ENCODE measurements around the gene AP1G1.

GRCh38 chr16:71610912-71611492, 15.0 kb upstream of the MARVELD3 start:
- RRBS = no CpG with 5 or more reads among the region's 12 CpGs

DNA sequence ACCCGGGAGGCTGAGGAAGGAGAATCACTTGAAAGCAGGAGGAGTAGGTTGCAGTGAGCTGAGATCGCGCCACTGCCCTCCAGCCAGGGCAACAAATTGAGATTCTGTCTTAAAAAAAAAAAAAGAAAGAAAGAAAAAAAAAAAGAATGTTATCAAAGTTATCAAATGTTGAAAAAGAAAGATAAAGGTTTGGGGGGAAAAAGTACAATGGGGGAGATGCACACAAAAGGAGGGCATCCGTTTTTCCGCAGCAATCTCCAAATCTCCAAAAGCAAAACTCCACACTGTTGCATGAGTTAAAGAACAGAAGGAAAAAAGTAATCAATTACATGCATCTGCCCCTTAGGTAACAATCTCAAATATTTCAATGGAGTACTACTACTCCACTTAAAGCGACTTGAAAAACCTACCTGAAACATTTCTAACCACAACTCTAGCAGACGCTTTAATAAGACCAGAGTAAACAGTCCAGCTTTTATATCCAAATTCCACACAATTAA, 30.0 kb downstream of the AP1G1 start:
- RRBS = no CpG with 5 or more reads among the region's 7 CpGs

DNA sequence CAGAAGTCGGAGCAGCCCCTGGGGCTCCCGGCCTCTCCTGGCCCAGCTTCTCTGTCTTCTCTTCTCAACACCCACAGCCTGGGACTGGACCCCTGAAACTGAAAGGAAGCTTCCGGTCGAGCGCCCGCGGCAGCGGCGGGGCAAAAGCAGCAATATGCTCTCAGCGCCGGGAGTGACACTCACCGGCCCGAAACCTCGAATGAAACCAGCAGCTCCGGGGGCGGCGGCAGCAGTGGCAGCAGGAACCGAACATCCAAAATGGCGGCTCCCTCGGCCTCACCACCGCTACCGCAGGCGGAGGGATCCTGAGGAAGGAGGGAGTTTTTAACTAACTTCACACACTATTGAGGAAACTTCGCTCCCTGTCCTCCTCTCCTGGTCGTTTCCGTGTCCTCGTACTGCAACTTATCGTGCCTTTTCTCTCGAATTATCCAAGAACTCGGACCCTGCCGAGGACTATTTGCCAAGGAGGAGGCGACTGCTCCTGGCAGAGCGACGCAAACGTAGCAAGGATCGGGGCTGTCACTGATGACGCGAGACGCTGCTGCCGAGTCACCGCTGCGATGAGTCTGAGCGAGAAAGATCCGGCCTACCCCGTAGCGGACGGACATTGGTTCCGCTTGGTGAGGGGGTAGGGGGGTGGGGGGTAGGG, at the start of gene AP1G1:
AP1G1 (minus strand) TSS at position 255 of the 652 bp plus-strand sequence.
- RRBS = 2% methylated on average over 11 of the region's 48 CpGs

GRCh38 chr16:71851234-71851790, 5.5 kb downstream of the ATXN1L start:
- RRBS = no CpG with 5 or more reads among the region's 17 CpGs

GRCh38 chr16:71894003-71894863, 1.1 kb upstream of the IST1 start:
- RRBS = no CpG with 5 or more reads among the region's 33 CpGs

DNA sequence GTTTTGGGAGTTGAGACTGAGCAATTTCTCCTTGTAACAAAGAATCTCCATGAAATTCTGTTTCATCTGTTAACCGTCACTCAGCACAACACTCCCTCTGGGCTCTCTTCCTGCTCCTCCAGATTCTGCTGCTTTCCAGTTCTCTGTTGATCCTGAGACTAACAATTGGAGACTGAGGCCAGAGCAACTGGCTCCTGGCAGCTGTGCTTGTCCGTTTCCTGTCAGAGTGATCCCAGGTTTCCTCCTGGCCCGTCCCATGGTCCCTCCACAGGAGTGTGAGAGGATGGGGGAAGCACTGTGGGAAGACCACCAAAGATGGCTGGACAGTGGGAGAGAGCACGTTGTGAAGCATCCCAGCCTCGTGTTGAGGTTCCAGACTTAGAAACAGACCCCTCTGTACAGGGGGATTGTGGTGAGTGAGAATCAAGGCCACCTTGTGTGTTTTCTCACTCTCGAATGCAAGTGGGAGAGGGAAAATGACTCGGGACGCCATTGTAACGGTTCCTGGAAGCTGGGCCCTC, 32.6 kb downstream of the IST1 start:
- RRBS = no CpG with 5 or more reads among the region's 9 CpGs

DNA sequence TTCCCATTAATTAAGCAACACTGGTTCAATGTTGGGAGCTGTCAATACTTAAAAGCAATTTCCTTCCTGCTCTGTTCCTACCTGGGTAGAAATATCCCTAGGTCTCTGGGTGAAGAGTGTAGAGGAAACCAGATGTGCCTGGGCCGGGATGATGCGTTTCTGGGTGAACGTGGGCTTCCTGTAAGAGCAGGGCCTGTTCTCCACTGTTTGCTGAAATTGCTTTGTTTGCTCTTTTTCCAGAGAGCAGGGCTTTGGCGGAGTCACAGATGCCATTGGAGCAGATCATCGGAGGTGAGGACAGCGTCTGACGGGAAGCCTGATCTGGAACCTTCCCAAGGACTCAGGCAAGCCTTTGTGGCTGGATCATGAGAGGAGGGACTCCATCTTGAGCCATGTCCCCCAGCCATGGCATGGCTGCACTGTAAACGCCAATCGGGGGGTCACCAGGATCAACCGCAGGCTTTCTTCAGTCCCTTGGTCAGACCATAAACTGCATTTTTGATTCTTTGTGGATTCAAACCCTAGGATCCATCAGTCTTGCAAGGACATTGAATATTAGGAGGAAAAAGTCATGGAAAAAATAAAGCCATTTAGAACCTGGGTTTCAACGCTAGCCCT, 15.5 kb downstream of the DHODH start:
- RRBS = no CpG with 5 or more reads among the region's 11 CpGs

DNA sequence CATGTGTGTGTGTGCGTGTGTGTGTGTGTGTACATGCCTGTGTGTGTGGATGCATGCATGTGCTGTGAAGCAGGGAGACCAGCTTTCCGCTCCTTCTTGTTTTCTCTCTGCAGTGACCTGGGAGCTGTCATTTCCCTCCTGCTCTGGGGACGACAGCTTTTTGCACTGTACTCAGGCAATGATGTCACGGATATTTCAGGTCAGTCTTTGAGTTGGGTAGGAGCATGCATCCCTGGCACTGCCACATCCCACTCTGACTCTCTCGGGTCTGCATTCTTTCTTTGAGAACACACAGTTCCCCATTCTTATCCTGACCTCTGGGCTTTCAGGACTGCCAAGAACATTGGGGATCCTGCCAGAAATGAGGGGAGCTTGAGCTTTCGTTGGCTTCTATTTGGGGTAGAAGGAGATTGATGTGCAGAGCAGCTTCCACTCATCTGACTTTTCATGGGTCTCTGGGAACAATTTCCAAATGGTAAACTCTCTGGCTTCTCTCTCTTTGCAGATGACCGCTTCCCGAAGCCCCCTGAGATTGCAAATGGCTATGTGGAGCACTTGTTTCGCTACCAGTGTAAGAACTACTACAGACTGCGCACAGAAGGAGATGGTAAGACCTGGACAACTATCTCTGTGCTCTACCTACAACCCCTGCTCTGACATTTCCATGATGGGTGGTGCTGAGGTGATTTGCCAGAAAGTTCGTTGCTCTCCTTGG, 10.9 kb downstream of the HPR start:
- RRBS = no CpG with 5 or more reads among the region's 11 CpGs

- RRBS = no CpG with 5 or more reads among the region's 12 CpGs
These were observed 8.5 kb downstream of the TXNL4B start for GRCh38 chr16:72084654-72085596.

DNA sequence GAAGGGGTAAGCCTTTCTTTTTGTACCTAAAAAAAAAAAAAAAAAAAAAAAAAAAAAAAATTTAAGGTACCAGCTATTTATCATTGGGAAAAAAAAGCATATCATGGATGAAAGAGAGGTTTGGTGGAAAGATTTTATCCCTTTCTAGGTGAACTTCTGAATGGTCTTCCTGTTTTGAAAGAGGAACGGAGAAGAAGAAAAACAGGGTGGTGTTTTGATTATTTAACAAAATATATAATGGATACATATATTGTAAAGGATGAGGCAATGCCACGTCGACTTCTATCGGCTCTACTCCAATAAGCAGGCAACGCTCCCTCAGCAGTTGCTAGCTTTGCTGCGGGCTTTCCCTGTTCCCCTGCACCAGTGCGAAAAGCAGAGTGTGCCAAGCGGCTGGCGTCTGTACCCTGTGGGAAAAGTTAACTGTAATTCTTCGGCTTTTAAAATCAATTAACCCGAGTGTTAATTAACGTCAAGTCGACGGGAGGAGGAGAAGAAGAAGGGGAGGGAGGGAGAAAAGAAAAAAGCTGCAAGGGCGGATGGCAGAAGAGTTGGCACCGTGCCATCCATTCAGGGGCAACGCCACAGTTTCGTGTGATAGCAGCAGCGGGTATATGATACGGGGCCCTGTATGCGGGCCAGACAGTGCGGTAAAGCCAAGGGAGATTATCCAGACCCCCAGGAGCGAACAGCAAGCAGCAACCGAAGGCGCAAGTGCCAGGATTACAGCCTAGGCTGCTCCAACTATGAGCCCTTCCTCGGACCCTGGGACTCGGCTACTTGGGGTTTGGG, 253.5 kb upstream of the PMFBP1 start:
- RRBS = no CpG with 5 or more reads among the region's 27 CpGs

GRCh38 chr16:72986031-72986449, 61.9 kb downstream of the ZFHX3 start:
- RRBS = no CpG with 5 or more reads among the region's 7 CpGs

- RRBS = no CpG with 5 or more reads among the region's 11 CpGs
These were observed 59.7 kb downstream of the ZFHX3 start for GRCh38 chr16:72987943-72988950.

- RRBS = no CpG with 5 or more reads among the region's 31 CpGs
These were observed 58.0 kb downstream of the ZFHX3 start for GRCh38 chr16:72989390-72990858.

- RRBS = no CpG with 5 or more reads among the region's 21 CpGs
These were observed 28.5 kb downstream of the ZFHX3 start for GRCh38 chr16:73019327-73019999.

GRCh38 chr16:73035814-73037052, 11.7 kb downstream of the ZFHX3 start:
- RRBS = 0% methylated on average over 1 of the region's 25 CpGs

DNA sequence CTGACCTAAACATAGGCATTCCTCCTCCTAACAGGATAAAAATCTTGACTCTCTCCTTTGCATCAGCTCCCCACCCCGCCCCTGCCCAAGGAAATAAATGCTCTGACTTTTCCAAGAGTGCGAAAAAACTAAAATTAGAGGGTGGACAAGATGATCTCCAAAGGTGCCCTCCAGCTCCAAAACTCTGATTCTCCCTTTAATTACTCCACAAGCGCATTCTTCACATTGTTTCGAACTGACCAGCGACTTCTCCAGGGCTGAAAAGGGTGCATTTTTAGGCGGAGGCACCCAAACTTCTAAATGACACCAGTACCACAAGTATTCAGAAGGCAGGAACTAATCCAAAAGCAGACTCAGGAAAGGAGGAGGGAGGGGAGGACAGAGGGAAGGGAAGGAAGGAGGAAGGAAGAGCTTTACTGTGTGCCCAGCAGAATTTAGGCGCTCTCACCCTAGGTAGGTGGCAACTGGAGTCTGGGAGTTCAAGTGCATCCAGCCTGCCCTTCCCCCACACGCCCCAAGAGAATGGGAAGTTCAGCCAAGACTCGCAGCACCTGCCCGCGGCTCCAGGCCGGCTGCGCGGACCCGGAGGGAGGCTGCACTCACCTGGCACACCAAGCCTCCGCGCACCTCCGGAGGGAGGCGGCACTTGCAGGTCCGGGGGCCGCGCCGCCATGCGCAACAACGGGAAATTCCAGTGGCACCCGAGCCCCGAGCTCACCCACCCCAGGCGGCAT, 612 bp downstream of the ZFHX3 start:
- RRBS = 3% methylated on average over 4 of the region's 28 CpGs

DNA sequence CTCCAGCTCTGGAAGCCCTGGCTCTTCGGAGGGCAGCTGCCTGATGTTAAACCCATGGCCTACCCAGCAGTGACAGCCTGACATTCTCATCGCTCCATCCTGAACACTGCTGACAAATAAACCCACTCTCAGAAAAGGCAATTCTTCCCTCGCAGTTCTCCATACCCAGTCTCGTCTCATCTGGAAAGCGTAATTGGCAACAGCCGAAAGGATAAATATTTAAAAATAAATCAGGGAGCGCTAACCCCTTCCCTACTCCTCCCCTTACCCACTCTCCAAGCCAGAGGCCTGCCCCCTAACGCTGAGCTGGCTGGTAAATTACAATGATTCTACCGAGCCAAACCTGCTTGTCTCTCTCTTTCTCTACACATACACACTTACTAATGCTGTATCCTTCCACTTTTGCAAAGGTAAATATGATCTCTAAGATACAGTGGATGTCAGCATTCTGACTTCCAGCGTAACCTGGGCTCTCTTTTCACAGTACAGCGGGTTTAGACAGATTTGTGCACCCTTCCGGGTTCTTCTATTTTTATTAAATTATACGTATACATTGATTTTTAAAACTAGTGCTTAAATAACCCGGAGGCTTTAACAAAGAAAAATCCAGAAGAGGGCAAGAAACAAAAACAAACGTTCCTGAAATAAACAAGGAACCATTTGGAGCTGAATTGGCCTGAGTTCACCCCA, 2.9 kb upstream of the ZFHX3 start:
- RRBS = no CpG with 5 or more reads among the region's 15 CpGs

- RRBS = no CpG with 5 or more reads among the region's 20 CpGs
These were observed 5.5 kb upstream of the ZFHX3 start for GRCh38 chr16:73053115-73054101.

DNA sequence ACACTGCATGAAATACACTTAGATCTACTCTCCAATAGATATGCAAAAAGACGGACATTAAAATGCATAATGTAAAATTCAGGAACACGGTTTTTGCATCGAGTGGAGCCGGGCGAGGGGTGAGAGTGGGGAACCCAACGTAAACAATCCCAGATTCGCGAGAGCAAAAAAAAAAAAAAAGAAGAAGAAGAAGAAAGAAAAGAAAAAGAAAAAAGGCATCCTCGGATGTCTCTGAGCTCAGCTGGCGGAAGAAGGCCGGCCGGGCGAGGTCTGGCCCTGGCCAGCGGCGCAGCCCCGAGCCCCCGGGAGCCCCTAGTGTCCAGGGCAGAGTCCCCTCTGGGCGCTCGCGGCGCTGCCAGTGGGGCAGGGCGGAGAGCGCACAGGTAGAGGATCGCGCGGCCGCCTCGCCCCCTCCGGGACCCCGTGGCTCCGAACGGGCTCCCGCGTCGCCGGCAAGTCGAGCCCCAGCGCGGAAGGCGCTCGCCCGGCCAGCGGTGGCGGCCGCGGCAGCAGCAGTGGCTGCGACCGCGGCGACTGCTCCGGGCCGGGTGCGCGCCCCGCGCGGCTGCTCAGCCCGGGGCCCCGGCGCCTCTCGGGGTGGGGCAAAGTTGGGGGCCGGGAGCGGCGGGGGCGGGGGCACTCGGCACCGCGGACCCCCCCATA, 9.6 kb upstream of the ZFHX3 start:
- RRBS = 2% methylated on average over 36 of the region's 68 CpGs

DNA sequence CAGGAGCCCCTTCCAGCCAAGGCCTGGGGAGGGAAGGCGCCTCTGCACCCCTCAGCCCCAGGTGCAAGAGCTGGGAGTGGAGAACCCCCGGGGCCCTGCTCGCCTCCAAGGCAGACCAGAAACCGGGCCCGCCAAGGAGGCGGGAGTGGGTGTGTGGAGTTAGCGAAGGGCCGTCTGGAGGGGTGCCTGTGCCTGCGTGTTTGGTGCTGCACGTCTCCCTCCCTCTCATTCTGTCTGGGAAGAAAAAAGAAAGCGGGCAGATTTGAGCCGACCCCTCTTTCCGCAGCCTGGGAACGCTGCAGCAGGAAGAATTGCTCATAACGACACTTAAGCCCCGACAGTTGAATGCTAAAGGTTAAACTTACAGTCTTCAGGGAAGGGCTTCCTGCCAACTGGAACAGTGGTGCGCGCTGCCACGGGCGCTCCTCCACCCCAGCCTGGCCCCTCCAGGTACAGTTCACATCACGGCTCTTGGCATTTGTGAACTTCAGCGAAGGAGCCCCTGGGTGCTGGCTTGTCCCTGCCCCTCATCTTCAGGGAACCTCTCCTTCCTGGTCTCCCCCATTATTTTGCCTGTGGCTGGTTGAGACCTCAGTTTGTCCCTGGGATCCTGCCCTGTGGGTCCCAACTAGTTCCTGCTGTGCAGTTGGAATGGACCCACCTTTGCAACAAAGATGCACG, 19.2 kb upstream of the ZFHX3 start:
- RRBS = no CpG with 5 or more reads among the region's 23 CpGs

All from non-pigmented ciliary epithelial cell (primary cell).